HL-60 (cell line): ENCODE measurements around a stretch of chr7.

DNA sequence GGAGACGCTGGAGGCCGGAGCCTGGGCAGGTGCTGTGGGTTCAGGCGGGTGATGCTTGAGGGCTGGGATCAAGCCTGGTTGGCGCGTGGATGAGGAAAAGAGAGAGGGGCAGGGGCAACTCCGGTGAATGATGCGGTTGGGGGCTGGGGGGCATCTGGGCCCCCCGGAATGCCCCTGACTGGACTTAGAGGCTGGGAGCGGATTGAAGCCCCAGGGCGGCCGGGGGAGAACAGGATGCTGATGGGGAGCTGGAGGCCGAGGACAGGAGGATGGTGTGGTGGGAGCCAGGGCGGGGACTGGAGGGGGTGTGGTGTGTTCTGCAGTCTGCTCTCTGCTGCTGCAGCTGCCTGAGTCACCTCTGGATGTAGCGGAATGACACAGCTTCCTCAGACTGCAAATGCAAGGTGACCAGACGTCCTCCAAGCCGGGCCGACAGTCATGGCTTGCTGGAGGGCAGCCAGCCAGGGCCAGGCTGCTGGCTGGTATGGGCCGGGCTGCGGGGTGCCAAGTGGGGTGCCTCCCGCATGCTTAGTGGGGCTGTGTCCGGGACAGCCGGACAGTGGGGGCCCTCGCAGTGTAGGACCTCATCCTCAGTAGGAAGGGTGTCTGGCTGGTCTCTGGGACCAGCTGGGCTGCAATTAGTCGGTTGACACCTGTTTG, 3.3 kb downstream of the MAFK start:
- RRBS = 27% methylated on average over 14 of the region's 24 CpGs

- RRBS = 100% methylated on average over 1 of the region's 20 CpGs
Observed at GRCh38 chr7:1544720-1545305, 11.2 kb downstream of the TMEM184A start.

DNA sequence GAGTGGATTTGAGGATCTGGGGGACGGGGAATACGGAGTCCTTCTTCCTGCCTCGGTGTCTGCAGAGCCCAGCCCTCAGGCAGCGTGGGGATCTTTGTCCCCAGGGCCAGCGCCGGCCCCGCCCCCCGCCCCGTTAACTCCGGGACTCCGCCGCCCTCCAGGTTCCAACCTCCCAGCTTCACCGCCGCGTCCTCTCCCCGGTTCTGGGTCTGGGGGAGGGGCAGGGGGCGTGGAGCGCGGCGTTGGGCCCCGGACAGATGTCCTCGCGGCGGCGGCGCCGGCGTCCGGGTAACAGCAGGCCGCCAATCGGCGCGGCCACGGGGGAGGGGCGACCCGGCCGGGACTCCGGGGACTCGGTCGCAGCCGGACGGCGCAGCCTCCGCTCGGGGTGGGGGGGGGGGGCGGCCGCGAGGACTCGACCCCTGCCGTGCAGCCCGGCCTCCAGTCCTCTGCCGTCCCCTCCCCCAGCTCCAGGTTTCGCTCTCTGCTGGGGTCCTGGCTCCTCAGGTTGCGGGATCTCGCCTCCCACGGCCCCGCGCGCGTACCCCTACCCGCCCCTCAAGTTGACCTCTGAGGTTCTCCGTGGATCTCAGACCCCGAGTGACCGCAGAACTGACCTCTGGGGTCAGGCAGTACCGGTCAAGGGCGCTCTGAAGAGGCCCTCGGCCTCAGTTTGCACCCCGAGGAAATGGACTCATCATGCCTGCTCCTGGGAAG, 2.3 kb upstream of the ELFN1 start:
- RRBS = 8% methylated on average over 34 of the region's 68 CpGs

- RRBS = 87% methylated on average over 2 of the region's 12 CpGs
Observed at GRCh38 chr7:1694131-1694637, 24.1 kb downstream of the ELFN1 start.

GRCh38 chr7:1708143-1708689, 38.1 kb downstream of the ELFN1 start:
- RRBS = no CpG with 5 or more reads among the region's 10 CpGs

DNA sequence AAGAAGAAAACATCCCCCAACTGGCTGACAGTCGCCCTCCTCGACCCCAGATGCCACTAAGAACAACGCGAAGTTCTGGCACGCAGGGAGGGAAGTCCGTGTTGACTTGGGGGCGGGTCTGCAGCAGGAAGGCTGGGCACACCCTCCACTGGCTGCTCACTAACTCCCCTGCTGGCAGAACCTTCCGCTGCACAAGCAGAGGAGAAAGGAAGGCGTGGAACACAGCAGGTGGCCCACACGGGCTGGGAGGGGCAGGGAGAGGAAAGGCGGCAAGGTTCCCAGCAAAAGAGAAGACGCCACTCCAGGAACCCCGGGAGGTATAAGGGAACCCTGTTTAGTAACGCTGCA, 205.2 kb downstream of the ELFN1 start:
- RRBS = no CpG with 5 or more reads among the region's 14 CpGs

- RRBS = no CpG with 5 or more reads among the region's 18 CpGs
Observed at GRCh38 chr7:1926291-1927474, 256.6 kb downstream of the ELFN1 start.

DNA sequence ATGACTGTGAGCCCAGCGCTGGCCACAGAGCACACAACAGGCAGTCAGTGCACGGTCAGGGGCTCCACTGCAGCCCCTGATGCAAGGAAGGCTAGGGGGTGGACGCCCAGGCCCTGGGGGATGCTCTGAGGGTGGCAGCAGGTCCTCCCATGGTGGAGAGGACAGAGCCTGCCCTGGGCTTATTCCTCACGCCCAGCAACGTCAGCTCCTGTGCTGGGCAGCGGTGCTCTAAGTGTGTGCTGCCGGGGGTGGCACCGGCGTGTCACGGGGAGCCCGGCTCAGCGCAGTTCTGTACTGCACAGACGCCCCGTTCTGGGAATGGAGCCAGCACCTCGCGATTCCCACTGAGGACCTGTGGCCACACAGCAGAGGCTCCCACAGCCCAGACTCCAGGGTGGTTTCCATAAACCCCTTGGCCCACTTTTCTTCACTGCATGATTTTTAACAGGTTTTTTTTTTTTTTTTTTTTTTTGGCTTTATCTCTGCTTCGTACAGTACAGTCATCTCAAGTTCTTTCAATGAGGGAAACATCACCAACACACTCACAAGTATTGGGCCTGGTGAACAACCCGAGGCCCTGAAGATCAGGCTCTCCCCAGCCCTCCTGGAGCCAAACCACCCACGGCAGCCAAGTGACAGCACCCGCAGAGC, 223.0 kb downstream of the MAD1L1 start:
- RRBS = no CpG with 5 or more reads among the region's 20 CpGs

GRCh38 chr7:2066430-2067032, 166.2 kb downstream of the MAD1L1 start:
- RRBS = 35% methylated on average over 4 of the region's 22 CpGs

GRCh38 chr7:2069973-2070585, 162.7 kb downstream of the MAD1L1 start:
- RRBS = 97% methylated on average over 4 of the region's 20 CpGs

GRCh38 chr7:2353843-2354677, 567 bp upstream of the EIF3B start:
- RRBS = 3% methylated on average over 8 of the region's 51 CpGs

GRCh38 chr7:2378975-2379566, 24.3 kb upstream of the CHST12 start:
- RRBS = no CpG with 5 or more reads among the region's 26 CpGs

GRCh38 chr7:2409656-2410386, 6.4 kb downstream of the CHST12 start:
- RRBS = no CpG with 5 or more reads among the region's 17 CpGs

DNA sequence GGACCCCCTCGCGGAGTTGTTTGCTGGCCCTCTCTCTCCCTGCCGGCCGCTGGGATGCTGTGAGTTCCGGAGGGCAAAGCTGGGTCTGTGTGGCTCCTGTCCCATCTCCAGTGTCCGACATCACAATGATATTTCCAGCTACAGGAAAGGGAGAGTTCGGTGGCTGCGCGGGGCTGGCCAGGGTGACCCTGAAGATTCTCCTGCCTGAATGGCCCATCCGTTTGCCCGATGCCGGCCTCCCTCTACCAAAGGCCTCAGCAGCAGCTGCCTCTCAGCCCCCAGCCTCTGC, 12.1 kb upstream of the LFNG start:
- RRBS = 72% methylated on average over 3 of the region's 12 CpGs

DNA sequence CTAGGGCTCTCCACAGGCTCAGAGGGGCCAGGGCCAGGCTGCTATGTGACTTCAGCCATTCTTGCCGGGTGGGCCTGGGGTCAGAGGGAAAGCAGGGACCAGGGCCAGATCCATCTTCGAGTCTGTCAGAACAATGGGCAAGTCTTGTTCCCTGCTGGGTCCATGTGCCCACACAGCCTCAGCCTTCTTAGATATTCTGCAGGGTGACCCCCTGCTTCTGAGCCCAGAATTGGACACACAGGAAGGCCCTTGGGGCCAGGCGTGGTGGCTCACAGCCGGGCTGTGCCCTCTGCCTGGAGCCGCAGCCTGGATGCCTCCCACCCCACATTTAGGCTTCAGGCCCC, 11.4 kb downstream of the LFNG start:
- RRBS = 80% methylated on average over 2 of the region's 5 CpGs

DNA sequence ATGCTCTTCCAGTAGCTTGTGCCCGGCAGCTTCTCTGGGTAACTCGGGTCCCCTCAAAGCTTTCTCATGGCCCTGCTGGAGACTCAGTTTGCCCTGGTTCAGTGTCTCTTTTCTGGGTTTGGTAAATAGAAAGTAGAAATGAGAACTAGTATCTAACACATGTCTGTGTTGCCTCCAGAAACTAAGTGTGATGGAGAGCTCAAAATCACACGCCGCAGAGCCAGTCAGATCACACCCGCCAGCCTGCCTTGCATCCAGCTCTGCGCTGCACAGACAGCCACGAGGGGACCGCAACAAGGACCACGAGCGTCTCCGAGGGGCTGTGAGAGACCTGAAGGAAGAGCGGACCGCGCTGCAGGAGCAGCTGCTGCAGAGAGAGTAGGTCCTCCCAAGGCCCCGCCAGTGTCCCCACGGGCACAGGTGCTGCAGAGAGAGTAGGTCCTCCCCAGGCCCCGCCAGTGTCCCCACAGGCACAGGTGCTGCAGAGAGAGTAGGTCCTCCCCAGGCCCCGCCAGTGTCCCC, 31.0 kb downstream of the IQCE start:
- RRBS = no CpG with 5 or more reads among the region's 18 CpGs

GRCh38 chr7:2614178-2614607, 17.6 kb upstream of the TTYH3 start:
- RRBS = no CpG with 5 or more reads among the region's 13 CpGs

GRCh38 chr7:2633819-2634903, 2.4 kb downstream of the TTYH3 start:
- RRBS = 12% methylated on average over 4 of the region's 31 CpGs

DNA sequence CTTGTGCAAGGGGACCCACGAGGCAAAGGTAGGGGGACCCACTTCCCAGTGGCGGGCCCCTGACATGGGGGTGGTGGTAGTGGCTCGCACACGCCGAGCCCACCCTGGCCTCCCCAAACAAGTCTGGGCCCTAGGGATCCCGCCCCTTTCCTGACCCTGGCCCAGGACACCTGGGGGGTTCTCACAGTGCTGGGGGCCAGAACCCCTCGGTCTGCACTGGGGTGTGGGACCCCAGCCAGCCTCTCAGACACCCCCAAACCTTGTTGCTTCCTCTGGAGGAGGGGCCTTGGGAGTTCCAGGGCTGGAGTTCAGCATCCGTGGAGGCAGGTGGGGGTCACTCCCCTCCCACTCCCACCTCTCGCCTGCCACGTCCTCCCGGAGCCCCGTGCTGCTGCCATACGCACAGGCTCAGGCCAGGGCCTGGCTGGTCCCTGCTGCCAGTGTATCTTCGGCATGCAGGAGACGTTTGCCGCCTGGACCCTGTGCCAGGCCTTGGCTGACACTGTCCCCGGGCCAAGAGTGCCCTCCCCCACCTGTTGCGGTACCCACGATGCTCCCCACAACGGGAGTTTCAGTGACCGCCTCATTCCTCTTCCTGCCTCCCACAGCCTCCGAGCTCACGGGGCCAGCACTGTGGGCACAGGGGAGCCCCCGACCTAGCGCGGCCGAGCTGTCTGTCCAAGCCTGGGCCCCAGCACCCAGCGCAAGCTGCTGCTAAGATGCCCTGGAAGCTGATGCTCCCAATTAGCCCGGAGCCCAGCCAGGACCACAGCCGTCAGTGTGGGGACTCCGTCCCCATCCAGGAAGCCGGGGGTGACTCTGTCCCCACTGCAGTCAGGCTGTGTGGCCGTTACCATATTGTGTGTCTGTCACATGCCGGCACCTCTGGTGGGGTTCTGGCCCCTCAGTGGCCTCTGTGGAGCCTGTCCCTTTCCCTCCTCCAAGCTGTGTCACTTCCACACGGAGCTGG, 7.4 kb downstream of the TTYH3 start:
- RRBS = 97% methylated on average over 6 of the region's 35 CpGs

DNA sequence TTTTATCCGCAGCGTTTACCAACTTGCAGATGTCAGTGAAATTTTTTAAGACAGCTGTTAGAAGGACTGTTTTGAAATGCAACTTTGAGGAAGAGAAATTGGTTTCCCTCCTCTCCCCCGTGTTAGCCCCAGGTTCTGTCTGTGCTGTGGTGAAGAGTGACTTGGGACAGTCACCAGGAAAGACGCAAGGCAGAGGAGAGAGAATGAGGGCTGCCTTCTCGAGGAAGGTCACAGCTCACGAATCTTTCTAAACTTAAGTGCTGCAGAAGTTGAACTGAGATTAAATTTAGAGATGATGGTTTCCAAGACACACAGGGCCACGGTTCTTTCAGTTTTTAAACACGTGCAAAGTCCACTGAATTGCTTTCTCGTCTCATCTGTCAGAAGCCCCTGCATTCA, 27.6 kb downstream of the AMZ1 start:
- RRBS = no CpG with 5 or more reads among the region's 9 CpGs